Measurements from ENCODE around the genes UNG and IFT81.

DNA sequence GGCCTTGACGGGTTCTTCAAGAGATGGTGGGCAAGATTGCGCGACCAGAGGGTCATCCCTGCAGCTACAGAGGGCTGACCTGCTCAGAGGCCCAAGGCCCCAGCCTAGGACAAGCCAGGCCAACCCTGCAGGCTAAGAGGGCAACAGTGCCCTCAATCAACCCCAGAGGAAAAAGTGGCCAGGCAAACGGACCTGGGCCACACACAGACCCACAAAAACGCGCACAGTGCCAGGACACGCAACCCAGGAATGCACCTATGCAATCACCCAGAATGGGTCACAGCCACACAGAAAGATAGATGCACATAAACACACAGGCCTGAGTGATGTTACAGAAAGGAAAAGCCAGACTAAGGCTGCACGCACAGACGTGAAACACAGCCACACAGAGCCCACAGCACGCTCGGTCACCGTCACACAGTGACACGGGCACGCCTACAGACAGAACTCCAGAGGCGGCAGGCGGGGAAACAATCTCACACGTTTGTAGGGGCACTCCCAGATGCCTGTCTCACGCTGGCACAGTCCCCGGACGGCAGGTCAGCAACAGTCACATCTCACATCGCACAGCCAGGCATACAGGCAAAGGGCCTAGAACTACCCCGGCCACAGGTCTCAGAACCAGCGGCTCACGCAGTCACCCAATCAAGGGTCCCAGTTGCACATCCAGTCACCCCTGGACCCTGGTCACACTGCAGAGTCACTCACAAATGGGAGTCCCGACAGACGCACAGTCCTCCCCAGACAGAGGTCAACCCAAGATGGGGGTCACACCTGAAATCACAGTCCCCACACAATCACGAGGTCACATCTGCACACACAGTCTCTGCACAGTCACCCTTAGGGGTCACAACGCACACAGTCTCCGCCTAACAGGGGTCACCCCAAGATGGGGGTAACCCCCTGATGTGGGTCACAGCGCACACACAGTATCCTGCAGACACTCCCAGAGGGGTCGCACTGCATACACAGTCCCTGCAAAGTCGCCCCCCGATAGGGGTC is 876 bp downstream of the SSH1 start:
- PRO-cap = no peak

DNA sequence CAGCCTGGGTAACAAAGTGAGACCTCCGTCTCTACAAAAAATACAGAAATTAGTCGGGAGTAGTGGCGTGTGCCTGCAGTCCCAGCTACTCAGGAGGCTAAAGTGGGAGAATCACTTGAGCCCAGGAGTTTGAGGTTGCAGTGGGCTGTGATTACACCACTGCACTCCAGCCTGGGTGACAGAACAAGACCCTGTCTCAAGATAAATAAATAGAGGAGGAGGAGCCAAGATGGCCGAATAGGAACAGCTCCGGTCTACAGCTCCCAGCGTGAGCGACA is 24.2 kb downstream of the SVOP start:
- PRO-cap = no peak

DNA sequence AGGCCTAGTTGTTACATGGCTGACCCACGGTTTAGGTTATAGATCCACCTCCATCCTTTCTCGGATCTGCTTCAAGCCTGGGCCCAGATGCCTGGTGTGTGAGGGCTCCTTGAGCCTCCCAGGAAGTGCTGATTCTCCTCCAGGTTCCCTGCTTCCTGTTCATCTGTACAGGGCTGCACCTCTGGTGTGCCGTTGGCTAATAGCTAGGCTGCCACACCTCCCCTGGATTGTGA is 16.8 kb downstream of the USP30 start:
- PRO-cap = no peak

DNA sequence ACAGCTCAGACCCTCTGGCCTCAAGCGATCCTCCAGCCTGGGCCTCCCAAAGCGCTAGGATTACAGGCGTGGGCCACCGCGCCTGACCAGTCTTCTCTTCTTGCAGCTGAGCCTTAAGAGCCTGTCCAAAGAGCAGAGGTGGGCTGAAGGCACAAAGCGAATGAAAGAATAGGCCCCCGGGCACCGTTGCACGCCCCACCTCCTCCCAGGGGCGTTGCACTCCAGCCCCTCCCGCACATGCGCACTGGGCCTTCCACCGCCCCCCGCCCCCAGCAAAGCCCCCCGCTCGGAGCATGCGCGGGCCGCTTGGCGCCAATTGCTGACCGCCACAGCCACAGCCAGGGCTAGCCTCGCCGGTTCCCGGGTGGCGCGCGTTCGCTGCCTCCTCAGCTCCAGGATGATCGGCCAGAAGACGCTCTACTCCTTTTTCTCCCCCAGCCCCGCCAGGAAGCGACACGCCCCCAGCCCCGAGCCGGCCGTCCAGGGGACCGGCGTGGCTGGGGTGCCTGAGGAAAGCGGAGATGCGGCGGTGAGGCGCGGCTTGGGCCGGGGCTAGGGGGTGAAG is at the start of gene UNG:
UNG (plus strand) TSS at position 315 of the 565 bp plus-strand sequence.
- PRO-cap = bidirectional peak, plus-strand start at position 315 of the sequence, minus-strand start at position 162 of the sequence; bidirectional peak, plus-strand start at position 386 of the sequence, minus-strand start at position 403 of the sequence

DNA sequence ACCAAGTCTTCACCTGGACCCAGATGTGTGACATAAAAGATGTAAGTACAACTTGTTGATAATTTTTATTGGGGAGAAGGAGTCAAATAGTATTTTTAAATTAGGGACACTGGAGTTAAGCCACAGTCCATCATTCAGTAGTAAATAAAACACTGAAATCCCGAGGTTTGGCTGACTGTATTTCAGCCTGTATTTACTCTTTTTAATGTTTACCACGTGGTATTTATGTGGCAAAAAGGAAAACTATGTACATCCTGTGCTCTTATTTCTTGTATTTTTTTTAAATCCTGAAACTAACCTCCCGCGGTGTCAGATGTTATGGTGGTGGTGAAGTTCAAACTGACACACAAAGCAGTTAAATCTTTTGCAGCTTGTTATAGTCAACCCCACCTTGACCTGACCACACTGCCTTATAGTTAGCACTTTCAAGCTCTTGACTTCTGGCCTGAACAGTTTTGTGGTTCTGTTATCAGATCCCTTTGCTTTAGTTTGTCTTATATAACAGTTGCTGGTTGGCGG is 1.9 kb downstream of the UNG start:
- PRO-cap = no peak

DNA sequence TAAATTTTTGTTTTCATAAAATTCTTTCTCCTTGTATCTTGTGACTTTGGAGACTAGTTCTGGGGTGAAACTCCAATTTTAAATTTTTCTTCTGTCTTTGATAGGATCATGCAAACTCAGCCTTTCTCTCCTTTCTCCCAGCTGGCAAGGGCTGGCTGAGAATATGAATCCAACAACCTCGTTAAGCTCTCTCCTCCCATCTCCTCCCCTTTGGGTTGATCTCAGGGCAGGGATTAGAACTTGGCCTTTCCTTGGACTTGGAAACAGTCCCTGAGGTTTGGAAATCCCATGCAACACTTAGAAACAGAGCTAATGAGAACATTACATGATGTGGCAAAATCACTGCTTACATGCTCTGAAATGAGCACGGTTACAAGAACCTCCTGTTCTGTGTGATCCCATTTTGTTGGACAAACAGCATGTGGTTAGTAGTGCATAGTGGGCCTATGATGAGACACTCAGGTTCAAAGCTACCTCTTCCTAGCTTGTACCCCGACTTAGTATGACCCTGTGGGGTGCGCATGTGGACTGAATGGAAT is 31.6 kb downstream of the ACACB start:
- PRO-cap = no peak

- PRO-cap = no peak
These were observed 18.4 kb downstream of the KCTD10 start for GRCh38 chr12:109458658-109459226.

- PRO-cap = no peak
These were observed 15.6 kb downstream of the KCTD10 start for GRCh38 chr12:109461473-109461867.

GRCh38 chr12:109529772-109530341 is 43.4 kb downstream of the MMAB start:
- PRO-cap = no peak

DNA sequence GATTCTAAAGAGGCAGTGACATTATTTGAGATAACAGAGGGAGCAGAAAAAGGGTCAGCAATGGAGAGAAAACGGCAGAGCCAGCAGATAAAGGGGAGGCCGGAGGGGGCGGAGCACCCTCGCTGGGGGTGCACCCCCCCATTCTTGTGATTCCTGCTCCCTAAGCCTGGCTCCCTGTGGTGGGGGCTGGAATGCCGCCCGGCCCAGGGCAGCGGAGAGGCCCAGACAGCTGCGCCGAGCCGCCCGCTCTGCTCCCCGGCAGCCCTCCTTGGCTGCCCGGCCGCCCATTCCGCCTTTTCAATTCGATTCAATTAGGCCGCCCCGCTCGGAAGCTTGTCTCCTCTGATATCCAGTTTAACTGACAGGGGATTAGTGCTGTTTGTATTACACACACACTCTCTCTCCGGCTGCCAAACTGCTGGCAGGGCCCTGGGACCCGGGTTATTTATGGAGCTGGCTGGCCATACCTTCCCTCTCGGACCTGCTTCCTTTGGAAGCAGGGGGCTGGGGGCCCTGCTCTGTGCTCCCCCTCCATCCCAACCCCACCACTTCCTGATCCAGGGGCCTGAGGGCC is 33.0 kb downstream of the MVK start:
- PRO-cap = no peak

DNA sequence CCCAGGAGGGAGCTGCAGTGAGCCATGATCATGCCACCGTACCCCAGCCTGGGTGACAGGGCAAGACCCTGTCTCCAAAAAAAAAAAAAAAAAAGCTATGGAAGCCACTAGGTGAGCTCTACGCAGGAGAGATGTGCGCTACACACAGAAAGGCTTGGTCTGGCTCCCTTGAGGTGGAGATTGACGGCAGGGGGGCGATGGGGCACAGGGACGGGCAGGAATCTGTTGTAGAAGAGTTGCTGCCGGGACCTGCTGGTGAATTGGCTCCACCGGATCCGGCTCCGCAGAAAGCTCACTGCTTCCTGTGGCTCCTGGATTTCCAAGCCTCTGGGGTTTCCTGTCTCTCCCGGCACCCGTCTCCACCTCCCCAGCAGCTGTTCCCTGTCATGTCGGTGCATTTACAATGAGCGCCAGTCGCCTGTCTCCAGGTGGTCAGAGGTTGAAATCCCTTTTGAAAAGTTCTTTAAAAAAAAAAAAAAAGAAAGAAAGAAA is 20.6 kb downstream of the FAM222A start:
- PRO-cap = no peak

- PRO-cap = no peak
These were observed 22.8 kb downstream of the GLTP start for GRCh38 chr12:109857497-109857934.

DNA sequence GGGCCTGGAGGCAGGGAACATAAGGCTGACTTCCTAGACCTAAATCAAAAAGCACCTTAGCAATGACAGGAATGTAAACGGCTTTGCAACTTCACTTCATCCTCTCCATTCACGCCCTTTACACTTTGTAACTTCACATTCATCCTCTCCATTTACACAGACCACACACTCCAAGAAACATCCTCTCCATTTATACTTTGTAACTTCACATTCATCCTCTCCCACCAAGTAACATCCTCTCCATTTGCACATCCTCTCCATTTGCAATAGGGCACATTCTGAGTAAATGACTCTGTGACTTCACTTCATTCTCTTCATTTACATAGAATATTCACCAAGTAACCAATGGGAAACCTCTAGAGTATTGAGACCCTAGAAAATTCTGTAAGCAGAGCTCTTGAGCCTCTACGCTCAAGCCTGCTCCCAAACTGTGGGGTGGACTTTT is 817 bp upstream of the GLTP start:
- PRO-cap = no peak

DNA sequence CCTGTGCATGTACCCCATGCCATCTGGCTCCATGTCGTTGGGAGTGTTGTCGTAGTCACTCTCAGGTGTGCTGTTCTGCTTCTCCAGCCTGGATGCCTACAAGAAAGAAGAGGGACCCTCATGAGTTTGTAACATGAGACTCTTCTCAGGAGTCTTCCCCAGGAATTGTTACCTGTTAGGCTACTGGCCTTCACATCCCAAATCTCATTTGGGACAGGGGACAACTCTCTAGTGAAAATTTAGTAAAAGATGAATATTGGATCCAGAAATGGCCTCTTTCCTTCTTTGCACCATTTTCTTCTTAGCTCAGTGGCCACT is 39.0 kb downstream of the TCHP start:
- PRO-cap = no peak

GRCh38 chr12:109948022-109949040 is 47.8 kb downstream of the GIT2 start:
- PRO-cap = no peak

GRCh38 chr12:110012851-110013354 is 13.7 kb downstream of the ANKRD13A start:
- PRO-cap = no peak

DNA sequence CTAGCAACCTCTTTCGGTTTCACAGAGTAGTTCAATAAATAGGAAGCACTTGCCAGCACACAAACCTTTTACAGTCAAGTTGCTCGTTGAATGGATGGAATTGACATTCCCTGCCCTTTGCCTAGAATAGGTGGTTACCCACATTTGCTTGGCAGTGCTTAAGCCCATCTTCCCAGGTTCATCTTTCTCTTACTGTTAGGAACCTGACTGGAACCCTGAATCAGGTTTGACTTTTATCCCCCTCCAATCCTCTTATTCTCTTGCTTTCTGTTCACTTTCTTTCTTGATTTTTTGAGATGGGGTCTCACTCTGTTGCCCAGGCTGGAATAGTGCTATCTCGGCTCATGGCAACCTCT is 16.0 kb downstream of the ANKRD13A start:
- PRO-cap = no peak

- PRO-cap = no peak
These were observed 23.9 kb downstream of the C12orf76 start for GRCh38 chr12:110024368-110024822.

- PRO-cap = no peak
These were observed 12.5 kb downstream of the C12orf76 start for GRCh38 chr12:110035968-110036167.

DNA sequence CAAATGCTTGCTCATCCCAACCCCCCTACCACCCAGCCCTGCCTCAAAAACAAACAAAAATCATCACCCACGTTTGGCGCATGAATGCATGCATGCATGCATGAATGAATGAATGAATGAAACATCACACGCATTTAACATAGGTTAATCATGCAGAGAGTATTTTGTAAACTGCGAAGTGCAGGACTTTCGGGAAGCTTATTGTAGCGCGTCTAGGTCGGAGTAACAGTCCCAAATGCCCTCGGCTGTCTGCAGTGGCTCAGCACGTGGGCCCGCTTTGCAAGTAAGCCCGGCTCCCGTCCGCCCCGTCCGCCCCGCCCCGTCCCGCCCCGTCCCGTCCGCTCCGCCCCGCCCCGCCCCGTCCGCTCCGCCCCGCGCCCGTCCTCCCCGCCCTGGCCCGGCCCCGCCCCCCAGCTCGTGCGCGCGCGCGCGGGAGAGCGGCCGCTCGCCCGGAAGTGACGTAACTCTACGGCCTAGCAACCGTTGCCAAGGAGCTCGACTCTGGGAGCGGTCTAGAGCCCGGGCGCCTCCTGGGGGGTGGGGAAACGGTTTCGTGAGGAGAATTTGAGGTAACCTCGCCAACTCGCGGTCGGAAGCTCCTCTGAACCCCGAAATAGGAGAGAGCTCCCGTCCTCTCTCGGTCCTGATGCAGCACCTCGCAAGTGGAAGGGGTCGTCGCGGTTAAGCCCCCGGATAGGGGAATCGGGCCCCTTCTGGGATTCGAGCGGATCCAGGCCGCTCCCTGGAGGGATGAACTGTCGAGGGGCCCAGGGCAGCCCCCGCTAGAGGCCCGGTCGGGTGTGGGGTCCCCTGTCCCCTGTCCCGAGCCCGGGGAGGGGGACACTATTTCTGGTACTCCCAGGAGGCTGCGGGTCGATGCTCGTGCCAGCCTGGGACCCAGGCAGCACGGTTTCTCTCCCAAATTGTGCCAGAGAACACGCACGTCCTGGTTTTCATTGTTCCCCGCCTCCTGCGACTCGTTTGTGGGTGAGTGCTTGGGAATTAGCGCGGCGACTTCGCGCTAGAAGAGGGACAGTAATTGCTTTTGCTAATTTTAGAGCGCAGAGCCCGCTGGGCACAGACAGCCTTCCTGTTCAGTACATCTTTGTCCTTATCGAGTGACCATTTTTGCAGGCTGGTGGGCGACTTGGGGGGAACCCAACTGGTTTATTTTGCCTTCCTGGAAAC is at the start of gene IFT81:
IFT81 (plus strand) TSS at position 483 of the 1,188 bp plus-strand sequence.
- PRO-cap = bidirectional peak, plus-strand start at position 581 of the sequence, minus-strand start at position 256 of the sequence

Measured in SUDHL5 (cell line).